Penis (tissue), 1 donor: ENCODE measurements around the genes ANKRD23 and INPP4A.

- PRO-cap = no peak
These were observed 1.9 kb downstream of the LMAN2L start for GRCh38 chr2:96737753-96738517.

- PRO-cap = no peak
These were observed 7.4 kb upstream of the LMAN2L start for GRCh38 chr2:96747331-96747668.

DNA sequence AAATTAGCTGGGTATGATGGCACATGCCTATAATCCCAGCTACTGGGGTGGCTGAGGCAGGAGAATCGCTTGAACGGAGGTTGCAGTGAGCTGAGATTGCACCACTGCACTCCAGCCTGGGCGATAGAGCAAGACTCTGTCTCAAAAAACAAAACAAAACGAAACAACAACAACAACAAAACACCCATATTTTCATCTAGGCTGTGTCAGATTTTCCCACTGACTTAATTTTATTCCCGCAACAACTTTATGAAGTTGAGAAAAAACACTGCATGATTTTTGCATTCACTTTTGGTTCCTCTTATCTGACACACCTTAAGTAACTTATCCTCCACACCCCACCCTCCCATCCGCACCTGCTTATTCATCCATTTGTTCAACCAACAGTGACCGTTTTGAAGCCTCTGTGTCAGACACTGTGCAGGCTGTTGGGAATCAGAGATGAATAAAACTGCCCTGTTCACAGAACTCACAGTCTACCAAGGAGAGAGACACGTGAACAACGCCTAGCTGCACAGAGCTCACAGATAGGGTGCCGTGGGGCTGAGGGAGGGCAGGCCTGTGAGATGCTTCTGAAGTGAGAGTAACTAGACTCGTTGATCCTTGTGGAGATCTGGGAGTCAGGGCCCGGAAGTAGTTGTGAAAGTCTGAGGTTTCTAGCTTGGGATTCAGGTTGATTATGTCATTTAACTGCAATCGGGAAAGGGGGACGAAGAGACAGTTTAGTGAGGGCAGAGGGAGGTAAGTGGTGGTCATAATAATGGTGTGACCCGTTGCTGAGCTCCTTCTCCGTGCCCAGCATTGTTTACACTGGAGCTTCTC, 7.4 kb downstream of the CNNM4 start:
- PRO-cap = no peak

DNA sequence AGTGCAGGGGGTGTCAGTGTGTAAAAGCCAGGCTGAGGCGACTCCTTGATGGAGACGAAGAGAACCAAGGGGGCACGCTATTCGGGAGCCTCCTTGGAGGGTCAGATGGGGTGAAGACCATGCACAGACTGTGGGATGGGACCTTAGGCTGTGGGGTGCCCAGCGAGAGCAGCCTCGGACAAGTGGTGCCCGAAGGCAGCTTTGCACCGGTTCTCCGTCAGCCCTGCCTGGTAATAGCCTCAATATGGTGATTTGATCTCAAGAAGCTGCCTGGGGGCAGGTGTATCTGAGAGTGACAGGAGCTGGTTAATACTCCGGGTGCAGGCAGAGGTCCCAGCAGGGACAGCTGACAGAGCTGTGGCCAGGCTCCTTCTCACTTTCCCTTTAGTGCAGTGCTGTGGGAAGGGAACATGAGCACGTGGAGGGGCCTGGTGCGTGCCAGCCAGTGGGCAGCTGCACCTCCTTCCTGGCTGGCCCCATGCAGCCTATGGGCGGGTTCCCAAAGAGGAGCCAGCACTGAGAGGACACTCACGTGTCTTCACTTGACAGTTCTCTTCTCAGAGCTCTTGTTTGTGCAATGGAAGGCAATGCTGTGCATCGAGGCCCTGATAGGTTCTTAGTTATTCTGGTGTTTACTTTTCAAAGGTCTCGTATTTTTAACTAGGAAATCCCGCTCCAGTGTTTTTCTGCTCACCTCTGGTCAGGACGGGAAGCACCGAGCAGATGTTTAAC, 9.1 kb downstream of the CNNM4 start:
- PRO-cap = no peak

DNA sequence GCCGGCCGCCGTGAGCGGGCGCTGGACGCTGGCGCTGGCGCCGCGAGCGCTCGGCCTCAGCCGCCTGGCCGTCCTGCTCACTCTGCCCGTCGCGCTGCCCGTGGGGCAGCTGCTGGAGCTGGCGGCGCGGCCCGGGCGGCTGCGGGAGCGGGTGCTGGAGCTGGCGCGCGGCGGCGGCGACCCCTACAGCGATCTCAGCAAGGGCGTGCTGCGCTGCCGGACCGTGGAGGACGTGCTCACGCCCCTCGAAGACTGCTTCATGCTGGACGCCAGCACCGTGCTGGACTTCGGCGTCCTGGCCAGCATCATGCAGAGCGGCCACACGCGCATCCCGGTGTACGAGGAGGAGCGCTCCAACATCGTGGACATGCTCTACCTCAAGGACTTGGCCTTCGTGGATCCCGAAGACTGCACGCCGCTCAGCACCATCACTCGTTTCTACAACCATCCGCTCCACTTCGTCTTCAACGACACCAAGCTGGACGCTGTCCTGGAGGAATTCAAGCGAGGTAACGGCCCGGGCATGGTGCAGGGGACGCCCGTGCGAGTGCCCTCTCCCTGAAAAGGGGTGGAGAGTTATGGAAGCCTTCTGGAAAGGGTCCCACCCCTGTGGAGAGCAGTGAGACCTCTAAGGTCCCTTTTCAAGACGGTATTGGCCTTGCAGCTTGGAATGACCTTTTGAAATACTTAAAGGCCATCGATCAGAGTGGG, 1.1 kb downstream of the CNNM3 start:
- PRO-cap = no peak

DNA sequence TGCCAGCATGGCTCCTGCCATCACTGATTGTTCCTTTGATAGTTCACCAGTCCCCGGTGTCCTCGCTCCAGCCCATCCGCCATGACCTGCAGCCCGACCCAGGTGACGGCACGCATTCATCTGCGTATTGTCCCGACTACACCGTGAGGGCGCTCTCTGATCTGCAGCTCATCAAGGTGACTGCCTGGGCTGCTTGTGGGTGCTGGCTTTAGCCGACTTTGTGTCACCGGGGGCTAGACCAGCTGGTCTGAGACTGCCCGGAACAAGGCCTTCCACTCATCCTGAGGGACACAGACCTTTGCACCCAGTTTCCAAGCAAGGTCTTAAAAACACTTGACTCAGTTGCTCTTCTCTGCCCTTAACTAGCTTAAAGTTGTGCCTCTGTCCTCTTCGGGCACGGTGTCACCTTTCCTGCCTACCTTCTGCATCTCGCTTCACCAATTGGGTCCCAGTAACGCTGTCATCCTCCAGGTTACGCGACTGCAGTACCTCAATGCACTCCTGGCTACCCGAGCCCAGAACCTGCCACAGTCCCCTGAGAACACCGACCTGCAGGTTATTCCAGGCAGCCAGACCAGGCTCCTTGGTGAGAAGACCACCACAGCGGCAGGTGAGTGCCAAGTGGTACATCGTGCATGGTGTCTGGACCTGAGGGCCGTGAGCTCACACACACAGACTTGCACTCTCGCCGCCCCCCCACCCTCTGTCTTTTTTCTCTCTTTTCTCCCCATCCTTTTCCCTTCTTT, 12.6 kb downstream of the CNNM3 start:
- PRO-cap = no peak

- PRO-cap = no peak
These were observed at the start of gene ANKRD23 for GRCh38 chr2:96843906-96845007. TSS of gene ANKRD23 (minus strand) at chr2:96844021.

- PRO-cap = bidirectional peak, plus-strand start at chr2:96870813, minus-strand start at chr2:96870828
These were observed 935 bp upstream of the SEMA4C start for GRCh38 chr2:96870615-96871414.

DNA sequence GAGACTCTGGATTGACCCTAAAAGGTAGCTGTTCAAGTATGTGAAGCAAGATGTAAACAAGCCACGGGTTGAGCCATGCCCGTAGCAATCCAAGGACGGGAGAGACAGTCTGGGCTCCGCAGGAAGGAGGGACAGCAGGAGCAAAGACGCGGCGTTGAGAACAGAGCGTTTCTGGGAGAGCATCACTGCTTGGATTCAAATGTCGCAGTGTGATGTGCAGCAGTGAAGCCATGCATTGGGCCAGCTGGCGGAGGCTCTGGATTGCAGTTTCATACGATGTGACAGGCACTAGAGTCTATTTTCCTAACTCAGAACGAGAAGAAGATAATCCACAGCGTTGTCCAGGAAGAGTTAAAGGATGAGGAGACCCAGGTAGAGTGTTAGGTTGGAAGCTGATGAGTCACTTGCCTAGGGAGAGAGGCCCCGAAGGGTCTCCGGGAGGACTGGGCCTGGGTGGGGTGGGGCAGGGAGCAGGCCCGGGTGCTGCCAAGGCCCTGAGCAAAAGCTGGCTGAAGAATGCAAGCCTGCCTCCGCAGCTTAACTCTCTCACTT, 17.6 kb upstream of the SEMA4C start:
- PRO-cap = no peak

DNA sequence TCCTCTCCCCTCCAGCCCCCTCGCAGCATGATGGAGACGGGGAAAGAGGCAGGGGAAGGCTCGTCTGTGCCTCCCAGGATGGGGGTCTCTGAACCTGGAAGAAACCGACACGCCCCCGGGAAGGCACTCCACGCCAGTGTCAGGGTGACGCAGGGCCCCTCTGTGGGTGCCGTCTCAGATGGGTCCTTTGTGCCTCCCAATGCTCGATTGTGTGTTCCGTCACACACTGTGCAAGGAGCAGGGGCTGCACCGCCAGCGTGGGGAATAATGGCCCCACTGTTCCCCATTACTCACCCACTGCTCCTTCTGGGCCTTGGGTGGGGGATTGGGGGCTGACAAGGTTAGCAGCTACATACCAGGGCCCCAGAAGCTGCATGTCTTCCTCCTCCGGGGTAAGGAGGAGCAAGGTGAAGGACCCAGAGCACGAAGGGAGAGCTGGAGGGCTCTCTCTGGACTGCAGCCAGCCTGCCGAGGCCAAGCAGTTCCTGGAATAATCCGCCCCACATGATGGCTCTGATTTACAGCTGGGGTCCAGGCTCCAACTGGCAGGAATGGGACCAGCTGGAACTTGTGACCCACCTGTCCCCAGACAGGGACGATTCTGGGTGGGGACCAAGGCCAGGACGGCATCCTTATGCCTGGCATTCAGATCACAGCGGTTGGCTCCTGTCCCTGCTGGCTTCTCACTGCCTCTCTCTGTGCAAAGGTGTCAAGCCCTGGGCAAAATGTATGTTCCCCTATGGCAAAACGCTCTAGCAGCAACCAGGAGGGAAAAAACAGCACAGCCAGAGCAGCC, 36.2 kb downstream of the FAM178B start:
- PRO-cap = no peak

- PRO-cap = no peak
These were observed 43.7 kb downstream of the ZAP70 start for GRCh38 chr2:97757080-97757538.

DNA sequence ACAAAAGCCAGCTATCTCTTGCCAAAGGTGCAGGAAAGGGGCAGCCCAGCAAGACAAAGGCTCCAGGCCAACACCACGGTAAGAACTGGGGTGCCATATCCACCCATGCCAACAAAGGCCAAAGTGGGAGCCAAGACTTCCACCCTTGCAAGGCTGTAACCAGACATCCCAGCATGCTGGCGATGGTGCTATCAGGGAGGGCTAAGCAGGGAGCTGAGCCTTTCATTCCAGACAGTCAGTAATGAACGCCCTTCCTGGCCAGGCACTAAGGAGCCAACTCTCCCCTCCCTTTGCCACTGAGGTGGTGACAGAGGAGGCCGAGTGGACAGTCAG, 68.4 kb downstream of the ZAP70 start:
- PRO-cap = no peak

GRCh38 chr2:97792284-97793016, 79.1 kb downstream of the ZAP70 start:
- PRO-cap = no peak

DNA sequence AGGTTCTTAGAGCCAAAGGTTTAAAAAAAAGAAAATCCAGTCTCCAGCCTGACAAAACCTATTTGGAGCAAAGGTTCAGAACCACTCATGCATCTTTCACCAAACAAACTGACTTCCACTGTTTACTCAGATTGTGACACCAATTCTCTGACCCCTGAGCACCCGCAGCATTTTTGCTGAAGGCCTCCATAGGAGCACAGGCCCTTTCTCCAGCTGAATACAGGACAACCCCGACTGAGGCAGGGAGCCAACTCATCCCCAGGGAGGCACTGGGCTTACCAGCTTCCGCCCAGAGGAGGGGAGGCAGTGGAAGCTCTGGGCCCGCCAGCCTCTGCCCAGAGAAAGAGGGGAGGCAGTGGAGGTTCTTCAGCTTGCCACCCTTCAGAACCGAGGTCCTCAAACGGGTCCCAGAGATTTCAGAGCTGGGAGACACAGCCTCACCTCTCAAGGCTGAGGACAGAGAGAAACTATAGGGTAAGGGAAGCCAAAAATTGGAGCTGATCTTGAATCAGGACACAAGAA, 50.9 kb upstream of the CNGA3 start:
- PRO-cap = no peak

DNA sequence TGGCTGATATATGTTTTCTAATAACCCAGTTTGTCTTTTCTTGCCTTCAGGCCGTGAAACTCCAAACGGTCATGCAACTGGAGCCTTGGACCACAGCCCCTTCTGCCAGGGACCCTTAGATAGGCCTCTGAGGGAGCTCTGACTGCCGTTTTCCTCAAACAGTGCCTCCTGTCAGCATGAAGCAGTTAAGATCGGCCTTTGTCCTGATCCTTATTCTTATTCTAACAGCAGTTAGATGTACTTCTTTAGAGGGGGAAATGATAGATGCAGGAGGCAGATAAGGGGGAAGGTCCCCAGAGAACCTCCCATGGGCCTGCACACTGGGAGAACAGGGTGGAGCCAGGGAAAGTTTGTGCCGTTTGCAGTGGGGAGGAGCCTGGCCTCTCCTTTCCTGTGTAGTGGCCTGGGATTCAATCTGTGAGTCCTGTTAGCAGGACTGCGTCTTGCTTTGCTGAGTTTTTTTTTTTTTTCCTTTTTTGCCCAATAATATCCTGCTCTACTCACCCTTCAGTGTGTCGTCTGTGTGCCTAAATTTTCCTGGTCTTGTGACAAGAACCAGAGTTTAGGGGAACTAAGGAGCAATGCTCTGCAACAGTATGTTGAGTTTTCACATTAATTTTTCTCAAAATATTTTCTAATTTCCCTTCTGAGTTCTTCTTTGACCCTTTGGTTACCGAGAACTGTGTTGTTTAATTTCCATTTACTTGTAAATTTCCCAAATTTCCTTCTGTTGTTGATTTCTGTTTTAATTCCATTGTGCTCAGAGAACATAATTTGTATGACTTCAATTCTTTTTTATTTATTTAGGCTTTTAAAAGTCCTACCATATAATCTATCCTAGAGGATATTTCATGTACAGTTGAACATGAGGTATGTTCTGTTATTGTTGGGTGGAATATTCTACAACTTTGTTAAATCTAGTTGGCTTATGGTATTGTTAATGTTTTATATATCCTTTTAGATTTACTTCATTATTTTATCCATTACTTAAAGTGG, 7.7 kb upstream of the INPP4A start:
- PRO-cap = no peak

- PRO-cap = bidirectional peak, plus-strand start at chr2:98444887, minus-strand start at chr2:98444744; unidirectional peak, plus-strand start at chr2:98445106
These were observed at the start of gene INPP4A for GRCh38 chr2:98444304-98445622. TSS of gene INPP4A (plus strand) at chr2:98444858.

DNA sequence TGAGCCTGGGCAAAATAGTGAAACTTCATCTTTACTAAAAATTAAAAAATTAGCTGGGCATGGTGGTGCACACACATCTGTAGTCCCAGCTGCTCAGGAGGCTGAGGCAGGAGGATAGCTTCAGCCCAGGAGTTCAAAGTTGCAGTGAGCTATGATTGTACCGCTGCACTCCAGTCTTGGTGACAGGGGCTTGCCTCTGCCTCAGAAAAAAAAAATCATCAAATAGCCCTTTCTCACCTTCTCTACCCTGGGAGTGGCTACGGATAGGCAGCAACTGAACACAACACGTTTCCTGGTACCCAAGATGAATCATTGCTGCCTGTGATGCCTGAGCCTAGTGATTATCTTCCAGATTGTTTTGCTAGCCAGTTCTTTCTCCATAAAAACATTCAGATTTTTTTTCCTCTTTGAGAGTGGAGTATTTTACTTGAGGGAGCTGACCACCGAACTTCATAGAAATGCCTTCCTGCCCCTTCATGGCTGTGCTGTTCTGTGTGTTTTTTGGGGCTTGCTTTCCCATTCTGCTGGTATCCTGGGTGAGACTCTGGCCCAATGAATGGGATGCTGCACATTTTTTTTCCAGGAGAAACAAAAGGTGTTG, 13.6 kb downstream of the INPP4A start:
- PRO-cap = no peak

DNA sequence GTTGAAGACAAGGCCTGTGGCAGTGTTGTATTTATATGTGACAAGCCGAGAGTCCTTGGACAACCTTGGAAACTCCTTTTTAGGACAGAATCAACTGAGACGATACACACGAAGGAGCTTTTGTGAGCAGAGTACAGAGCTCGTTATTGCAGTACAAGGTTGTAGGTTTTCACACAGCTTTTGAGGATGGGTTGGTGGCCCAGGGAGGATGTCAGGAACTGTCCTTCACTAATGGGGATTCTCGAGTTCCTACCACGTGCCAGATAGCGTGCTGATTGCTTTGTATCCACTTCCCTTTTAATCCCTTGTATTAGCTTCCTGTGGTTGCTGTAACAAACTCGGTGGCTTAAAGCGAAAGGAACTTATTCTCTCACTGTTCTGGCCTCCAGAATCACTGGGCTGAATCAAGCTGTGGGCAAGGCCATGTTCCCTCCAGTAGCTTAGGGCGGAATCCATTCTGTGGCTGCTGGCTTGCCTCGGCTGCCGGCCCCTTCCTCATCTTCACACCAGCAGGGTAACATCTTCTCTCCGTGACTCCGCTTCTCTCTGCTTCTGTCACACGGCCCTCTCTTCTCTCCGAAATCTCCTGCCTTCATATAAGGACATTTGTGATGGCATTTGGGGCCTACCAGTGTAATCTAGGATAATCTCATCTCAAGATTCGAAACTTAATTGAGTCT, 20.3 kb downstream of the INPP4A start:
- PRO-cap = no peak

DNA sequence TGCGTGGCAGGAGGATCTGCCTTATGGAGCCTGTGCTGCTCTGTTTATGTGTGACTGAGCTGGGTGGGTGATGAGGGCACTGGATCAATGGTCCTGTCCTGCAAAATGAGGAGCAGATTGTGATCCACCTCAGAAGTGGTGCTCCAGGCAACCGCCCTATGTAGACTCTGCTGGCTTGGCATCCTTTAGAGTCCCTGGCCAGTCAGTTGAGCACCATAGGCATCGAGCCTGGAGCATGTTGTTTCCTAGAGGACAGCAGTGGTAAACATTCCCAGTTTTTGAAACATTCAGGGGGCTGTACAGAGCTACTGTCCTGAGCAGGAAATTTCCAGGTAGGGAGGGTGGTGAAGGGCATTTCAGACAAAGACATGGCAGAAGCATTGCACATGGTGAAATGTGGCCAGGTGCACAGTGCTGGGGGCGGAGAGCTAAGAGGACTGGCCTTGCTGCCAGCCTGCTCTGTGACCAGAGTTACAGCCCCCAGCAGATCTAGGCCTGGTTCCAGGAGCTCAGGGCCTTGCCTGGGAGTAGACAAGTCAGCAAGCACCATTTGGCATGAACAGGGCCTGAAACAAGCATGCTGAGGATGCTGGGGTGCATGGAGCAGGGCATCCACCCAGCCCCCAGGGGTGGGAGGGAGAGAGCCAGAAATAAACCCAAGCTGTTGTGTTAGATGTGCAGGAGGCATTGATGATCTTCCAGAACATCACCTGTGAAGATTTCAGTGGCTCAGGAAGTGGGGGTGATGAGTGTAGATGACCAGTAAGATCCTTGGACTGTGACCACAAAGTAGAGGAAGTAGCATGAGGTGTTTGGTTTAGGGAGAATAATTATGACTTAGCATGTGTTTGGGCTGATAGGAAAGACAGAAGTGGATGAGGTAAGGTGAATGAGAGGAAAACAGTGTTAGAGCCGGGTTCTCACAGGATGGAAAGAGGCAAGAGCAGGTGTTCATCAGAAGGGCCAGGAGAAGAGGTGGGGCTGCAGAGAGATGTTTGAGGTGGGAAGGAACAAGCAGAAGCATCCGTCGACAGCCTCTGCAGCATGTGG, 61.2 kb downstream of the COA5 start:
- PRO-cap = no peak

- PRO-cap = no peak
These were observed 38.3 kb downstream of the COA5 start for GRCh38 chr2:98569946-98570543.